Karpas-422 (cell line): ENCODE data around the gene RNF34.

- PRO-cap, result no peak
- RAMPAGE, long total RNA, result no peak
Observed at GRCh38 chr12:120590991-120591353, 9.8 kb upstream of the POP5 start.

- PRO-cap, result no peak
- RAMPAGE, long total RNA, result no peak
Observed at GRCh38 chr12:120684470-120684824, 2.5 kb upstream of the MLEC start.

DNA sequence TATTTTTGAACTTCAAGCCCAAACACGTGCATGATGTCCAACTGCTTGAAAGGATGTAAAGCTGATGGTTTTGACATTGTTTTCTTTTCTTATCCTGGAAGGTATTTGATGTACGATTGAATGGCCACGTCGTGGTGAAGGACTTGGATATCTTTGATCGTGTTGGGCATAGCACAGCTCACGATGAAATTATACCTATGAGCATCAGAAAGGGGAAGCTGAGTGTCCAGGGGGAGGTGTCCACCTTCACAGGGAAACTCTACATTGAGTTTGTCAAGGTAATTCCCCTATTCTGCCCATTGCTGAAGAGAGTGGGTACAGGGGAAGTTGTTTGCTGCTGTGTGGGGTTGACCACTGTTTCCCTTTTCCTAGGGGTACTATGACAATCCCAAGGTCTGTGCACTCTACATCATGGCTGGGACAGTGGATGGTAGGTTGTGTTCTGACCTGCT, 7.8 kb downstream of the MLEC start:
- PRO-cap, result no peak
- RAMPAGE, long total RNA, result no peak

GRCh38 chr12:120819303-120819884, 84.8 kb downstream of the SPPL3 start:
- PRO-cap, result no peak
- RAMPAGE, long total RNA, result no peak

GRCh38 chr12:120961597-120961906, 16.8 kb upstream of the HNF1A start:
- PRO-cap, result no peak
- RAMPAGE, long total RNA, result no peak

- PRO-cap, result no peak
- RAMPAGE, long total RNA, result no peak
Observed at GRCh38 chr12:120965085-120965653, 13.2 kb upstream of the HNF1A start.

- PRO-cap, result no peak
- RAMPAGE, long total RNA, result no peak
Observed at GRCh38 chr12:121033774-121034367, 5.2 kb downstream of the OASL start.

- PRO-cap, result no peak
- RAMPAGE, long total RNA, result no peak
Observed at GRCh38 chr12:121154820-121155358, 22.2 kb downstream of the P2RX7 start.

- PRO-cap, result no peak
- RAMPAGE, long total RNA, result no peak
Observed at GRCh38 chr12:121276975-121277442, 19.5 kb downstream of the CAMKK2 start.

- PRO-cap, result no peak
- RAMPAGE, long total RNA, result no peak
Observed at GRCh38 chr12:121326946-121327840, 25.0 kb downstream of the ANAPC5 start.

DNA sequence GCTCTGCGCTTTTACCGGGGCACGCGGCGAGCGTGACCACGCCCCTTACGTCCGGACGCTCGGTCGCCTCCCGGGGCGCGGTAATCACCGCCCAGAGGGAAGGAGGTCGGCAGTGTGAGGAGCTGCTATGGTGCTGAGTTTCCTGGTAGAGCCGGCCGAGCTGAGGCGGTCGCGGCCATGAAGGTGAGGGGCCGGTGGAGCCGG, at the start of gene RNF34:
RNF34 (plus strand) TSS at position 83 of the 204 bp plus-strand sequence.
- PRO-cap, result bidirectional peak, plus-strand start at position 94 of the sequence, minus-strand start outside the sequence
- RAMPAGE, long total RNA, result start-site peak on the plus strand centred at position 91 of the sequence, 38 bp wide, 553 and 232 reads in 2 replicates

DNA sequence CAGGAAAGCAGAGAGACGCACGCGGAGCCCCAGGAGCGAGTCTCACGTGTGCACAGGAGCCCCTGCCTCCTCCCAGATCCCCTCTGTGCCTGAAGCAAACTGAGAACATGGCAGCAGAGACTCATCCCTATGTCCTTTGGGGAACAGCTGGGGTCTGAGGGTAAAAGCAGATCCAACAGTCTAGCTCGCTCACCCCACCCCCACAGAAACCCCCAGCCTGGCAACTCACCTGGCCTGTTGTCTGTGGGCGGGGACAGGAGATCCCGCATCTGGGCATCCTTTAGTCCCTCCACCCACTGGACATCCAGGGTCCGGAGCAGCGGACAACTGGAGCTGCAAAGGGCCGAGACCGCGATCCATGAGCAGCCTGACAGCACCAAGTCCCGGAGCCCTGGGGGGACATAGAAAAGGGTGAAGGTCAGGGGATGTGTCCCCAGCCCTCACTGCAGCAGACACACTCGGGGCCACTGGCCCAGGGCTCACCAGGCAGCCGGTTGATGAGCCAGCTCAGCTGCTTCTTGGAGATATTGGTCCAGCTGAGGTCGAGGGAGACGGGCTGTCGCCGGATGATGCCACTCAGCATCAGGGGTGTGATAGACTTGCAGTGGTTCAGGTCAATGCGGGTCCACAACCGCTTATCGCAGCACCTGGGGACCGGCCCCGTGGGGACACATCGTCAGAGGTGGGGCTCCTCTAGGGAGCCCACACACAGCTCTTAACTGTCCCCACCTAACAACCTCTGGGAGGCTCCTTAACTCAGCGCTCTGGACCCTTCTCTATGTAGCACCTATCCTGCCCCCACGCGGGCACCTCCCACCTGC, 40.9 kb downstream of the RNF34 start:
- PRO-cap, result no peak
- RAMPAGE, long total RNA, result no peak

DNA sequence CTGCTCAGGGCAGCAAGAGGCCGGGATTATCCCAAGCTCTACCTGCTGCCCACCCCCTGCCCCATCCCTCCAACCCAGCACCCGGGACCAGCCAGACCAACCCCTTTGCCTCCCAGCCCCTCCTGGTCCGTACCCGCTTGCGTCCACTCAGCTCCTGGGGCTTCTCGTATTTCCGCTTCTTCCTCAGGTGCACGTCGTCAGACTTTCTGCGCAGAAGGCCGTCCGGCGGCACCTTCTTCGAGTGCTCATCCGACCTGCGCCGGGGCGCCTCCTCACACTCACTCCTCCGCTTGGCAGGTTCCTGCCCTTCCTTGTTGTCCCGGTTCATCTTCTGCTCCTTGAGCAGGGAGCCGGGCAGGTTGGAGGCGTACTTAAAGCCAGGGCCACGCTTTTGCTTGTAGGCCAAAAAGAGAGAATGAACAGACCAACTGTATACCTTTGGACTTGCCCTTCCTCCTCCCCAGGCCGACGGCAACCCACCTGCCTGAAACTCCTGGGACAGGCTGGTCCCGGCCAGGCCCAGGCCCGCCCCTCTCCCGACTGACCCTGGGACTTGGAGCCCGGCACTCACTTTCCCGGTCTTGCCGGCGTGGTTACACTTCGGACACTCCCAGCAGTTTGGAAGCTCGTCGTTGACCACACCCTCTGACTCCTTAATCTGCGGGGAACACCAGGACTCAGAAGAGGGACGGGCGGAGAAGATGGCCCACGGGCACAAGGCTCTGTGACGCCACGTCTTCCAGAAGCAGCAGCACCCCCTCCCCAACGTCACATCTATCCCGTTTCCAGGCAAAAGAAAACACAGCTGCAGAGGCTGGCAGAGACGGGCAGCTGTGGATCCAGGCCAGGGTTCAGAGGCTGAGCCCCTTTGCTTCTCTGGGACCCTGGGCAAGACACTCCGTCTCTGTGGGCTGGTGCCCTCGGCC, 44.2 kb downstream of the RNF34 start:
- PRO-cap, result no peak
- RAMPAGE, long total RNA, result no peak

DNA sequence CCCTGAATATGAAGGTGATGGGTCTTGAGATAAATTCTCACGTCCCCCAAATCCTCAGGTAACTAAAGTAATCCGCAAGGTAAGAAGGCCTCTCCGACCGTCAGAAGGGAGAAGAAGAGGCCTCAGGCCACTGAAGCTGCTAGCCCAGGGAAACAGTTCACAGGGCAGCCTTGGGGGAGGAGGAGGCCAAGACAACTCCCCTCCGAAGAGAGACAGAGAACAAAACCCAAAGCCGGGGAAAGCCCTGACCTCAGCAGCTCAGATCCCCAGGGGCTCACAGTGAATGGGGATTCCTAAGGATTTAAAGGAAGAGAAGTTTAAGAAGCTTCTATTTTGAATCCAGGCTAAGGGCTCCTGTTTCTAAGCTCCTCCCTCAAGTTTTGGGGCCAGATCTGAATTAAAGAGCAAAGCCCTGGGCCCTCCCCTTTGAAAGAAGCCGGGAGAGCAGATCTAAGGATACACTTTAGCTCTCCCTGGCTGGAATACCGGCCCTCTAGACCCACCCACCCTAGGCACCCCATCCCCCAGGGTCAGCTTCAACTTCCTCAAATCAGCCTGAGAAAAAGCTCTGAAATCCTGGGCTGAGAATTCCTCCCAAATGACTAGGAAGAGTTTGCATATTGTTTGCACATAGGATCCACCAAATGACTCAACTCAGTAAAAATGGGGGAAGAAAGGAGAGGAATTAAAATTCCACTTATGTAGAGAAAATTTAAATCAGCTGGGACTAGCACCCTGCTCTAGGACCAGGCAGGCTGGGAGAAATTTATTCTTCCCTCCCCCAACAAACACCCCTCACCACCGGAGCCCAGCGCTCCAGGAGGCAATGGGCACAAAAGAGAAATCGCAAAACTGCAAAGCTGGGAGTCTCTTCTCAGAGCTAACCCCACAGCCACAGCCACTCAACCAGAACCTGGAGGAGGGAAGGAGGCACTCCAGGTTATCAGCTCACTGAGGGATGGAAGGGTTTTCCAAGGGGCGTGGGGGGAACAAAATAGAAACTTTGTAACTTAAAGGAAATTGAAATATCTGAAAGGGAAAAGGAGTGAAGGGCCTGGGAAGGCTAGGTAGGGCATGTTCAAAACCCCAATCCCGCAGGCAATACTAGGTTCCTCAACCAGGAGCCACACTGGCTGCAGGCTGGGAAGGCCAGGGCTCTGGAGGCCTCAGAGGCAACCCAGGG, 3.7 kb downstream of the KDM2B start:
- PRO-cap, result no peak
- RAMPAGE, long total RNA, result no peak

- PRO-cap, result bidirectional peak, plus-strand start at chr12:121580513, minus-strand start at chr12:121580454
- RAMPAGE, long total RNA, result no peak
Observed at GRCh38 chr12:121579870-121580878, 649 bp downstream of the KDM2B start.

DNA sequence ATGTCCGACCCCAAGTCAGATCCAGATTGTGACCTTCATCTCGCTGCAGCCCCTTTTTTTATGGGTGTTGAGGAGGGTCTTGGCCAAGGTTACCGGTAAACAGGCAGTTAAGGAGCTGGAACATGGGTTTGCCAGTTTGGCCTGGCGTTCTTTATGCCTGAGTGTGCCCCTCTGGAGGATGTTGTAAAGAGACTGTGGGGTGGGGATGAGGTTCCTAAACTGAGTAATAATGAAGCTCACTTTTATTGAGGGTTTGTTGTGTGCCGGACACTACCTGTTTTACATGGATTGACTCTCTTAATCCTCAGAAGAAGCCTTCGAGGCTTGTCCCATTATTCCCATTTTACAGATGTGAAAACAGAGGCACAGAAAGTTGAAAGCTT, 31.3 kb downstream of the MORN3 start:
- PRO-cap, result no peak
- RAMPAGE, long total RNA, result no peak

- PRO-cap, result no peak
- RAMPAGE, long total RNA, result no peak
Observed at GRCh38 chr12:121711621-121712036, 923 bp upstream of the TMEM120B start.

- PRO-cap, result no peak
- RAMPAGE, long total RNA, result no peak
Observed at GRCh38 chr12:121765461-121766127, 27.9 kb downstream of the RHOF start.

GRCh38 chr12:121775380-121776542, 17.7 kb downstream of the RHOF start:
- PRO-cap, result no peak
- RAMPAGE, long total RNA, result no peak

- PRO-cap, result no peak
- RAMPAGE, long total RNA, result no peak
Observed at GRCh38 chr12:121785000-121785440, 8.5 kb downstream of the RHOF start.